Measurements from ENCODE around the gene FAM81A.

DNA sequence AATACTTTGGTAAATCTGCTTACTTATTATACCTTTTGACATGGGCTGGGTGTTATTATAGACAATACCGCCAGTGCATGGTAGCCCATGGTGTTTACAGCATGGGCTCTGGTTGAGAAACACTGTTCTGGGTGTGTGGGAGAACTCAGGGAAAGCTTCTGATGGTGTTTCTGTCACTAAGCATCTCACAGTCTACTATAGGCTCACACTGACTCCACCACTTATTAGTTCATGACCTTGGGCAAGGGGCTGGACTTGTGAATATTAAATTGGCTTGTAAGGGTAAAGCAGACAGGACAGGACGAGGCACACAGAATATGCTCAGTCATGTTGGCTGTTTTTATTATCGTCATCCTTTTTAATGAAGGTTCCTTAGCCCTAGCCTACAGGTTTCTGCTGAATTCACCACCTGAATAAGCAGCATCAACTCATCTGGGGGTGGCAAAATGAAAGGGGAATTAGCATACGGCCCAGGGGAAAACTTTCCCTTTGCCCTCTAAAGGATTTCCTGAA is 39.7 kb upstream of the LIPC start:
- RRBS: no CpG with 5 or more reads among the region's 4 CpGs

- RRBS: no CpG with 5 or more reads among the region's 10 CpGs
These were observed 701 bp downstream of the LIPC start for GRCh38 chr15:58432400-58432983.

- RRBS: no CpG with 5 or more reads among the region's 4 CpGs
These were observed 96.5 kb downstream of the LIPC start for GRCh38 chr15:58528357-58528664.

- RRBS: no CpG with 5 or more reads among the region's 5 CpGs
These were observed 114.8 kb downstream of the LIPC start for GRCh38 chr15:58546541-58547090.

DNA sequence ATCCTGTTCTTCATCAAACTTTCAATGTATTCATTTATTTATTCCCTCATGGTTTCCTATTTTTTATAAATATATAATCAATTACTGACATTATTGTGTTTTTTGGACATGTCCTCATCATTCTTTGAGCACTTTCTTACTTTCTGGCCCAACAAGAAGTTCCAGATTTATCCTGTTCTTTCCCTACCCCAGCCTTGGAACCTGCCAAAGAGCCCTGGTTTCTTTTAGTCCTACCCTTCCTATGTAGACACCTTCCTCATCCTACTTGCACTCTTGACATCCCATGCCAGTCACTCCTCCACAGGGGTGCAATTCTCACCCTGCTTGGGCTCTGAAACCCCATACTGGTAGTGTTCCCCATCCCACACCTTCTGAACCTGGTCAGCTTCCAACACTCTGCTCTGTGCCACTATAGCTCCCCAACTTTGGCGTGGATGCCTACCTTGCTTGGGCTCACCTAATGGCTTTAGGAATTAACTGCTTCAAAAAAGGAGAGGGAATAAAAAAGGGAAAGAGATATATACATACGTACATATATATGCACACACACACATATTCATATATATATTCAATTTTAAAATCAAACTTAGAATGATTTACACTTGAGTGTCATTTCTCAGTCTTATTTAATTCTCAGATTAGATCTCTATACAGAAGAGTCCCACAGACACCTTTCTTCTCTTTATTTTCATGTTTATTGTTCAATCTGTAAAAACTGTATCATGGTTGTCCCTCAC is 147.3 kb downstream of the ADAM10 start:
- RRBS: no CpG with 5 or more reads among the region's 2 CpGs

DNA sequence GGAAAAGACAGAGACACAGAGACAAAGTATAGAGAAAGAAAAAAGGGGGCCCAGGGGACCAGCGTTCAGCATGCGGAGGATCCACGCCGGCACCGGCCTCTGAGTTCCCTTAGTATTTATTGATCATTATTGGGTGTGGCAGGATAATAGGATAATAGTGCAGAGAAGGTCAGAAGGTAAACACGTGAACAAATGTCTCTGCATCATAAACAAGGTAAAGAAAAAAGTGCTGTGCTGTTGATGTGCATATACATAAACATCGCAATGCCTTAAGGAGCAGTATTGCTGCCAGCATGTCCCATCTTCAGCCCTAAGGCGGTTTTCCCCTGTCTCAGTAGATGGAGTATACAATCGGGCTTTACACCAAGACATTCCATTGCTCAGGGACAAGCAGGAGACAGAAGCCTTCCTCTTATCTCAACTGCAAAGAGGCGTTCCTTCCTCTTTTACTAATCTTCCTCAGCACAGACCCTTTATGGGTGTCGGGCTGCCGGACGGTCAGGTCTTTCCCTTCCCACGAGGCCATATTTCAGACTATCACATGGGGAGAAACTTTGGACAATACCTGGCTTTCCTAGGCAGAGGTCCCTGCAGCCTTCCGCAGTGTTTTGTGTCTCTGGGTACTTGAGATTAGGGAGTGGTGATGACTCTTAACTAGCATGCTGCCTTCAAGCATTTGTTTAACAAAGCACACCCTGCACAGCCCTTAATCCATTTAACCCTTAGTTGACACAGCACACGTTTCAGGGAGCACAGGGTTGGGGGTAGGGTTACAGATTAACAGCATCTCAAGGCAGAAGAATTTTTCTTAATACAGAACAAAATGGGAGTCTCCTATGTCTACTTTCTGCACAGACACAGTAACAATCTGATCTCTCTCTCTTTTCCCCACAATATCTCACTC is 62.6 kb downstream of the MINDY2 start:
- RRBS: no CpG with 5 or more reads among the region's 16 CpGs

GRCh38 chr15:58986946-58987368 is 506 bp upstream of the RNF111 start:
- RRBS: no CpG with 5 or more reads among the region's 9 CpGs

DNA sequence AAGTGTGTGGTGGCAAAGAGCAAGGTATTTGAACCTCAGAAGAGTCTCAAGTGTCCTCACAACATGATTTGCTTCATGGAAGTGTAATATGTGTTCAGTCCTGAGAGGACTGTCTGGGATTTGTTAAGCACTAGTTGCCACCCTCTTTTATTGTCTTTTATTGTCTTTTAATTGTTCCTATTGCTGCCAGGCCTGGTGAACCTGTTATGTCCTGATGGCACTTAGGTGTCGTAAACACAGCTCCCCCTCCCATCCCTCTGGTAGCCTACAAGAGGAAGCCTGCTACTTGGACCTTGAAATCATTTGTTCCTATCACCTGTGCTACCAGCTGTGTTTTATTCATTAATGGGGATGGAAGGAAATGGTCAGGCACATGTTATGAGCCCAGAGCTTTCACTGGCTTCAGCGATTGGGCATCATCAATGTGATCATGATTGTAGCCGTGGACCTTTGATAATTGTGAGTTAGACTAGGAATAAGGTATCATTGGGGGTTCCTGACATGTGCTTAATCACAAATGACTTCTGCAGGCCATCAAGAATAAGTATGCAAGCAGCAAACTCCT is 19.4 kb downstream of the CCNB2 start:
- RRBS: no CpG with 5 or more reads among the region's 3 CpGs

DNA sequence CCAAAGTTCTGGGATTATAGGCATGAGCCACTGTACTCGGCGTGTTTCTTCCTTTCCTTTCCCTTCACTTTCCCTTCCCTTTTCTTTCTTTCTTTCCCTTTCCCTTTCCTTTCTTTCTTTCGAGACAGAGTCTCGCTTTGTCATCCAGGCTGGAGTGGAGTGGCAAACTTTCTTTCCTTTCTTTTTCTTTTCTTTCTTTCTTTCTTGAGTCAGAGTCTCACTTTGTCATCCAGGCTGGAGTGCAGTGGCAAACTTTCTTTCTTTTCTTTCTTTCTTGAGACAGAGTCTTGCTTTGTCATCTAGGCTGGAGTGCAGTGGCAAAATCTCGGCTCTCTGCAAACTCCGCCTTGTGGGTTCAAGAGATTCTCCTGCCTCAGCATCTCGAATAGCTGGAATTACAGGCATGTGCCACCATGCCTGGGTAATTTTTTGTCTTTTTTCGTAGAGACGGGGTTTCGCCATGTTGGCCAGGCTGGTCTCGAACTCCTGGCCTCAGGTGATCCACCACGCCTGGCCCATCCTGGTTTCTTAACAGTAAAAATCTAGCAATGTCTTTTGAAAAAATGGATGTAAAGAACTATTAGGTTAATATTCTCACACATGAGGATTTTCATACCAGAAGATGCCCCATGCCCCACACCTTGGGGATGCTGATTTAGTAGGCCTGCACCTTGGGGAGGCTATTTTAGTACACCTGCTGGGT is 17.2 kb upstream of the LDHAL6B start:
- RRBS: no CpG with 5 or more reads among the region's 12 CpGs

DNA sequence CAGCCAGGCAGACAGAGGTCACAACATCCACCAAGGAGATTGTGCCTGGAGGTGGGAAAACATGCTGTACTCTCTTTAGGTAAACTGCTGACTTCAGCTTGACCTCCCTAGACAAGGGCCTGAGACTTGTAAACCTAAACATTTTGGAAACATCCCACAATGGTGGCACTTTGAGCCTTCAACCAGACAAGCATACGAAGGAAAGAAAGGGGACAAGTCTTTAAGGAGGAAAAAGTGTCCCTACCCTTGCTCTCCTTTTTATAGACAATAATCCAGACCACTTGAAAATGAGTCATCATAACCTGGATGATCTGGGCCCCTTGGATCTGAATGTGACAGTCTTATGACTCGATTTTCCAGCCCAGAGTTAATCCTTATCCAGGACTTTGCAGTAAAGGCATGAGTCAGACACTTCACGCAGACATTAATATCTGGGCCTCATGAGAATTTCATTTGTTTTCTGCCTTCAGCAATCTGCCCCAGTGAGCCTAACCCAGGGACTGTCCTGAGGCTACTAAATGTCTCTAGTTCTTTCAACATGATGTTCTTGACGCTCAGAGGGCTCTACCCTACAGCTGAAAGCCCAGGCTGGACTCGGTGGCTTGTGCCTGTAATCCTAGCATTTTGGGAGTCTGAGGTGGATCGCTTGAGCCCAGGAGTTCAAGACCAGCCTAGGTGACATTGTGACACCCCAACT is 6.6 kb upstream of the LDHAL6B start:
- RRBS: no CpG with 5 or more reads among the region's 6 CpGs

- RRBS: 3% methylated on average over 35 of the region's 97 CpGs
These were observed at the start of gene FAM81A for GRCh38 chr15:59437759-59438634. TSS of gene FAM81A (plus strand) at chr15:59438186.

DNA sequence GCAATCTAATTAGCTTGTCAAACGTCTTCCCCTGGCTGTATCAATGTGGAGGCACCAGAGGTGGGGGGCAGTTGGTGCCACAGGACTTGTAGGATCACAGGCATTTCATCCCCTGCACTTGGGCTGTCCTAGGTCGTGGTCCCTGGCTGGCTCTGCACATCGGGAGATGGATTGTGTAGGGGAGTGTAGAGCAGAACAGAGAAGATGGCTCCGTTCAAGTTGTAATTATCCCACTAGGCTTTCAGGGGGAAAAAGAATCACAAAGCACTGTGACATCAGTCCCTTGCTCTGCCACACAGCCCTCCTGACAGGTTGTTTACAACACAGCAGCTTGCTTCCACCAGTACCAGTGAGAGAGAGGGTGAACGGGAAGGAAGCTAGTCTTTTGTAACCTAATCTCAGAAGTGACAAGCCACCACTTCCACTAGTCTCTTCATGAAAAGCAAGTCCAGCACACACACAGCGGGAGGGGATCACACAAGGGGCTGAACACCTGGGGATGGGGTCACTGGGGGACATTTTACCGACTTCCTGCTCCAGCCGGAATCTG is 86.2 kb downstream of the FAM81A start:
- RRBS: no CpG with 5 or more reads among the region's 8 CpGs

GRCh38 chr15:59593168-59593560 is 18.4 kb upstream of the GCNT3 start:
- RRBS: no CpG with 5 or more reads among the region's 2 CpGs

DNA sequence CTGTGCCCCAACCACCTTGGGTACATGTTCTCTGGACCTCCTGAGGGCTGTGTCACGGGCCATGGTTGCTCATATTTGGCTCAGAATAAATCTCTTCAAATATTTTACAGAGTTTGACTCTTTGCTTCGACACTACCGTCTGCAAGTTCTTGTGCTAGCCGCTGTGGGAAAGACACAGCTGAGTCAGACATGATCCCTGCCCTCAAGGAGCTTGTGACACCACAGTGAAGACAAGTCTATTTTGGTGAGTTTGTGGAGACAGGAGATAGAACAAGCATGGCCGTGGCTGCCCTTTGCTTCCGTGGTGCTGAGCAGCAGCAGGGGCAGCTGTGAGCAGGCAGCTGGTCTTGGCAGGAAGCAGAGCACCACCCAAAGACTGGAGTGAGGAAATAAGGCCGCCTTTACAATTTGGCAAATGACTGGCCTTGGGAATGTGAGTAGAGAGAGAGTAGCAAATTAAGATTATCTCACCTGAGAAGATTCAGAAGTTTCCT is 1.9 kb upstream of the GCNT3 start:
- RRBS: no CpG with 5 or more reads among the region's 7 CpGs

- RRBS: no CpG with 5 or more reads among the region's 15 CpGs
These were observed 50.6 kb upstream of the BNIP2 start for GRCh38 chr15:59739530-59740286.

DNA sequence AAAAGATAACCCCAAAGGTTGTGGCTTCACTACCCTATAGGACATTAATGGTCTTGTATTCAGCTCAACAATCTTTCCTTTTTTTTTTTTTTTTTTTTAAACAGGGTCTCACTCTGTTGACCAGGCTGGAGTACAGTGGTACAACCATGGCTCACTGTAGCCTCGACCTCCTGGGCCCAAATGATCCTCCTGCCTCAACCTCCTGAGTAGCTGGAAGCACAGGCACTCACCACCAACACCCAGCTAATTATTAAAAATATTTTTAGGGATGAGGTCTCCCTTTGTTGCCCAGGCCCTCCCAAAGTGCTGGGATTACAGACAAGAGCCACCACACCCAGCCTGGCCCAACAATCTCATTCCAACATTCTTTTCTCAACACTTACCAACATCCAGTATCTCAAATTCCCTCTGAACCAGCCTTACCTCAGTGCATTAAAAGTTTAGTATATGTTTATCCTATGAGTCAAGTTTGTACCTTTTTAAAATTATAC is 25.1 kb downstream of the ANXA2 start:
- RRBS: no CpG with 5 or more reads among the region's 1 CpG

- RRBS: no CpG with 5 or more reads among the region's 13 CpGs
These were observed 4.9 kb downstream of the ANXA2 start for GRCh38 chr15:60392331-60393786.

GRCh38 chr15:60568176-60568678 is 89.3 kb upstream of the ICE2 start:
- RRBS: no CpG with 5 or more reads among the region's 2 CpGs

DNA sequence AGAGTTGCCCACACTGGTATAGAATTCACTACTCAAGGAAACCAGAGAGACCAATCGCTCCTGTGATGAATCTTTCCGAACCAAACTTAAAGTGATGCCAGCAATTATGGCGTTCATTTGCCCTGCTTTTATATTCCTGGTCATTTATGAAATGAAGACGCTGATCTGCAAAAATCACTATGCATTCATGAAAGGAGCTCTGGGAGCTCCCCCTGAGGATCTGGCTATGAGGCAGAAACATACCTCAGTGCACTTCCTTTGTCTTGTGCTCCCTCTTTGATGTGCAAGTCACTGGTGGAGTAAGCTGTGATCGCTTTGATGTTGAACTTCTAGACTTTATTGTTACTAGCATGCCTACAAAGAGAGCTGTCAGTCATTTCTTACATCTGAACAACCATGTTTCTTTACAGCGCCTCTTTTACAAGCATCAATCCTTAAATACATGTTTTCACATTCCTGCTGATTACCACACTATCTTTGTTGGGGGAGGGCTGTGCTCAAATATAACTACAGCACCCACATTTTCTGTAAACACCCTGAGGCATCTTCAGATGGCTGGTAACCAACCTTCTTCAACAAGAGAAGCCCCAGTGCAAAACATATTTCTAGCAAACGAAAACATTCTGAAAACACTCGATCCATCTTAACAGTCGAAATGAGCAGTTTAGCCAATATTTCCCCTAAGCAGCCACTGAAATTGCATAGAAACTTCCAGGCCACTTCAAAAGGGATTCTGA is 101.7 kb upstream of the ICE2 start:
- RRBS: no CpG with 5 or more reads among the region's 9 CpGs

- RRBS: 55% methylated on average over 37 of the region's 95 CpGs
These were observed 113.7 kb upstream of the ICE2 start for GRCh38 chr15:60592355-60593285.

All from NB4 (cell line).